Natural killer cell (primary cell): Measurements from ENCODE around the gene CDK1.

DNA sequence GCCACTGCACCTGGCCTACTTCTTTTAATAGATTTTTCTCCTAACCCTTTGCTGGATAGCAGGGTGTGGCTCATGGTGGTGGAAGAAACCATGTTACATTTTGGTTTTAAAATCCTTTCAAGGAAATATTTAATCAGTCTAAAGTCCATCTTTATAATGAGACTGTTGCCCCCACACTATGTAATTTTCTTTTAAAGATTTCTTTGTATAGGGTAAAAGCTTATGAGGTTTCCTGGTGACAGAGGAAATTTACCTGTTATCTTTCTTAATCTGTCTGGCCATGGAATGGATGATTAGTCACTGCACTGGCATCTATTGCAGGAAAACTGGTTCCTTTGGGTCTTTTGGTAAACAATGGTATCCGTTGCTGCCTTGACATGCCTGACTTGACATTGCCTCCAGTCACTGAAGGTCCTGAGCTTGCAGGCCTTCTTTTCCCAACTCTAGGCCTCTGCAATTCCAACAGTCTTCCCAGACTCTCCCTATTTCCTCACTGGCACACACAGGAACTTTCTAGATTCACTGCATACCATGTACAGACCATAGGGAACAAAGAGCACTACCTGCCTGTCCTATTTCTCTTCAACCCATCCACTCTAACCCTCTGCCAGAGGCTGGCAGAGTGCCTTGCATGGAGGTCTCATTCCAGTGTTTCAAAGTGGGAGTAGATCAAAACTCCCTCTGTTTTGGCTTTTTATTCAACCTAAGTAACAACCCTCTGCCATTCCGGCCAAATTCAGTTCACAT is 59.1 kb upstream of the CCDC6 start:
- PRO-cap: no peak

- PRO-cap: no peak
Measured at GRCh38 chr10:60281798-60282476, 107.7 kb downstream of the ANK3 start.

DNA sequence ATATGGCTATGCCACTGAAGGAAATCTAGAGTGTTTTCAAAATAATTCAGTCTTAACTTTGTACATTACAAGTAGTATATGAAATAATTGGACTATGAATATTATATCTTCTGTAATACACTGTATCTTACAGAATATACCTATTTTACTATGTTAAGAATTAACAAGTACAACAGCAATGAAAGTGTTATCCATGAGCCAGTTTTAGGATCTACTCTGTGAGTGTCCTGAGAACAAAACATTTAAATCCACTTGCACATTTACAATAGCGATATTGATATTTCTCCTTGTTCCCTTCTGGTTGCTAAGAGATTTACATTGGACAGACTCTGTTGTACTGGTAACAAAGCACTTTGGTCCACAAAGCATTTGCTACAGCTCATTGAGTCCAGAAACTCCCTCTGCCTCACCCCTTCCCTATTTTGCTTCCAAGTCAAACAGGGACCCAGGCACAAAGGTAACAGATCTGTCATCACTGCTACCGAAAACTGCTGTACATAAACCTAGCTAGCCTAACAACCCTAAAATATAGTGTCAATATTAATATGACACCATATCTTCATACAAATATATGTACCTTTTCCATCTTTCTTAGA is 2.2 kb downstream of the ANK3 start:
- PRO-cap: no peak

- PRO-cap: no peak
Measured at GRCh38 chr10:60778042-60779315, at the start of gene CDK1. TSS of gene CDK1 (plus strand) at chr10:60778478.

- PRO-cap: no peak
Measured at GRCh38 chr10:60875378-60876069, 68.5 kb downstream of the RHOBTB1 start.

- PRO-cap: no peak
Measured at GRCh38 chr10:60877630-60878149, 66.3 kb downstream of the RHOBTB1 start.

DNA sequence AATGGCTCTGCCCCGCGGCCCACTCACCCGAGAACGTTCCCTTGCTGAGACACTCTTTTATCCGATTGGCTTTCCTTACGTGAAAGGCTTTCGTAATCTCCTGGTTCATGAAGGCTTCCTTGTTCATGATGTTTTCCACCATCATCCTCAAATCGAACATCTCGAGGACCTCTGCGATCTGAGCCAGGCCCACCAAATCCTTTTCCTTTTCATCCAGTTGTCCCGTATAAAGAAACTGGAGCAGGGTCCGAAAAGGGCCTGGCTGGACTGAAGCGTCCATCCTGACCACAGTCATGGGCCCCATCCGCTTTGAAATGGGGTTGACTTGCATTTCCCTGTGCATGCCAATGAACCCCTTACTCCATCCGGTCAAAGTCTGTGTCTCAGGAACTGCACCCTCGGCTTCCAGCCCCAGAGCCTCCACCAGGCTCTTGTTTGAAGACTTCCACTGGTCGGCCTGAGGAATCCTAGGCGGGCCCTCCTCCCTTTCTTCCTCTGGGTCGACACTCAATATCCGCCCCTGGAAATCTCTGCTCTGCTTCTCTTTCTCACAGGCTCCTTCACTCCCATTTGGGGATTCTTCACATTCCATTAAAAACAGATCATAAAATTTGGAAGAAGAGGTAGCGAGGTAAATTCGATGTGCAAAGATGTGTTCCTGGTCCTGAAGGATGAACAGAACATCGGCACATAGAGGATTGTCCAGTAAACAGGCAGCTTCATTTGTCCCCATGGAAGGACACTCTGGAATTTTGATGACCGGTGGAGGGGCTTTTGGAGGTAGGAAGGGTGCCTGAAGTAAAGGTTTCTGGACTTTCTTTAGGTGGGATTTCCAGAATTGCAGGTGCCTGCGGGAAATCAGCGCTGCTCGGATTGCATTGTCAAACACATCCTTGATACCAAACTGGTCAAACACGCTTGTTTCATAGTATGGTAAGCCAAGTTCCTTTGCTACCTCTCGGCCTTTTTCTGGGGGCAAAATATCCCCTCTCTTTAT is 55.5 kb downstream of the RHOBTB1 start:
- PRO-cap: no peak

- PRO-cap: no peak
Measured at GRCh38 chr10:60910288-60911021, 33.5 kb downstream of the RHOBTB1 start.

GRCh38 chr10:60989295-60989863 is 45.4 kb upstream of the RHOBTB1 start:
- PRO-cap: no peak

DNA sequence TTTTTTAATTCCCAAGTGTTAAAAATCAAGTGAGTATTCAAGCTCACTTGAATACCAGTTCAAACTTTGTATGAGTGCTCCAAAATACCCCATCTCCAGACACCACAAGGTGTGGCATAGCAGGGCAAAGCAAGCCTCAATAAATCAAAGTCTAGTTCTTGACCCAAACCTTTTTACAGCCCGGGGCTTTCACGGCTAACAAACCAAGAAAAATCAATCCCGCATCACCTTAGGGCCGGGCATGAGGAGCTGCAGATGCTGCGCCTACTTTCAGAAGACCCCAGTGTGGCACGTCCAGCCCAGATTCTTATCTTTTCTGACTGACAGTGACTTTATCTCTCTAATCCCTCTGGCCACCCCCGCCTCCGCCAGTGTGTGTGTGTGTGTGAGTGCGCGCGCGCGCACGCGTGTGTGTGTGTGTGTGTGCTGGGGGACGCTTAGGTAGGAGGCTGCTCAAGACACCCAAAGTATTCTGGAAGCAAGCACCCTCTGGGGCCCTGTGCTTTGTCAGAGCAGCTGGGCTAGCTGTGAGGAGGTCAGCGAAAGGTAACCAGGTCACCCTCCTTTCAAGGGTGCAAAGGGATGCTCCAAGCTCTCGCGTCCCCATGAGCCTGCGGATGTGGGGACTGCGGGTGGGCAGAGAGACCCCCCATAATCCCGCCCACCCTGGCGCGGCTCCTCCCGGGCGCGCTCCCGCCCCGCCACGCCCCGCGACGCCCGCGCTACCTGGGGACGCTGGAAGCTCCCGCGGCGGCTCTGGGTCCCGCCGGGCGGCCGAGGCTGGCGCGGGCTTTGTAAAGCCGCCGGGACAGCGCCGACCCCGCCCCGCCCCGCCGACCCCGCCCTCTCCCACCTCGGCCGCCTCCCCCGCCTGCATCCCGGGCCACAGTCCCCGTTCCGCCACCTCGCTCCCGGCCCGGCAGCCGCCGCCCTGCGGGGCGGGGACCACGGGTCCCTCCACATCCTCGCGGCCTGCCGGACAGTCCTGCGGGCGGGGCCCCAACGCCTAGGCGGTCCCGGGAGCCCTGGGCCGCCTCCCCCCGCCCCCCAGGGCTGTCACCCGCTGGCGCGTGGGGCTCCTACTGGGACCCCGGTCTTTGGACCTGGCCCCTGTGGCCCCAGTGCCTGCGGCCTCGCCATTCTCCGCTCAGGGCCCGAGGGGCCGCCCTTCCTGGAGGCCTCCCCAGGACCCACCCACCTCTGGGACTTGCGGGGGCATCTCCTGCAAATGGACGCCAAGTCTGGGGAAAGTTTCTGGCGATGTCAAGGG is 57.1 kb upstream of the RHOBTB1 start:
- PRO-cap: no peak

DNA sequence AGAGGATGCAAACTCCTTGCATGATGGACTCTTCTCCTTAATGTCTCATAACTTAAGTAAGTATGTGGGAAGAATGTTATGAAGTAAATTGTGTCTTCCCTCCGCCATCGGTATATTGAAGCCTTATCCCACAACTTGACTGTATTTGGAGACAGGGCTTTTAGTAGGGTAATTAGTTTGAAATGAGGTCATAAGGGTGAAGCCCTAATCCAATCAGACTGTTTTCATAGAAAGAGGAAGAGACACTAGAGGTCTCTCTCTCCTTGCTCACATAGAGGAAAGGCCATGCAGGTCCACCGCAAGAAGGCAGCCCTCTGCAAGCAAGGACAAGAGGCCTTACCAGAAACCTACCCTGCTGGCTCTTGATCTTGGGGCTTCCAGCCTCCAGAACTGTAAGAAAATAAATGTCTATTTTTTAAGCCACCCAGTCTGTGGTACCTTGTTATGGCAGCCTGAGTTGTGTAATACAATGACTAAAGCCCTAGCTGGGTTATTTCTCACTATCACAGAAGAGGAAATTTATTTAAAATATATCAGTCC is 12.7 kb upstream of the TMEM26 start:
- PRO-cap: no peak

DNA sequence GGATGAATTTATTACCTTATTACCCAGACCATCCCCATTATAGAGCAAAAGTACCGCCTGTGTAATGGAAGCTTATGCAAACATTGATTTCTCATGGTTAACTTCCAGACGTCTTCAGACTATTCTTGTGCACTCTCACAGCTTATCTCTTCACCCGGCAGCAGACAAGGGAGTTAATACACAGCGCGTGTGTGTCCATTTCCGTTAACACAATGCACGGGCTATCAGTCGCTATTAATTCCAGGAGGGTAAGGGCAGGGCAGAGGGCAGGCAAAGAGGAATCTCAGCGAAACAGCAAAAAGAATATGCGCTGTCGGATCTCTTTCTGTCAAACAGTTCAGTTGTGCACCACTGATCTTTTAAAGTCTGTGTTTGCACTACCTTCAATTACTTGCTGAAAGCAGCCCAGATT is 41.2 kb upstream of the CABCOCO1 start:
- PRO-cap: no peak

GRCh38 chr10:61901902-61902913 is 709 bp downstream of the ARID5B start:
- PRO-cap: bidirectional peak, plus-strand start at chr10:61902803, minus-strand start at chr10:61902636

DNA sequence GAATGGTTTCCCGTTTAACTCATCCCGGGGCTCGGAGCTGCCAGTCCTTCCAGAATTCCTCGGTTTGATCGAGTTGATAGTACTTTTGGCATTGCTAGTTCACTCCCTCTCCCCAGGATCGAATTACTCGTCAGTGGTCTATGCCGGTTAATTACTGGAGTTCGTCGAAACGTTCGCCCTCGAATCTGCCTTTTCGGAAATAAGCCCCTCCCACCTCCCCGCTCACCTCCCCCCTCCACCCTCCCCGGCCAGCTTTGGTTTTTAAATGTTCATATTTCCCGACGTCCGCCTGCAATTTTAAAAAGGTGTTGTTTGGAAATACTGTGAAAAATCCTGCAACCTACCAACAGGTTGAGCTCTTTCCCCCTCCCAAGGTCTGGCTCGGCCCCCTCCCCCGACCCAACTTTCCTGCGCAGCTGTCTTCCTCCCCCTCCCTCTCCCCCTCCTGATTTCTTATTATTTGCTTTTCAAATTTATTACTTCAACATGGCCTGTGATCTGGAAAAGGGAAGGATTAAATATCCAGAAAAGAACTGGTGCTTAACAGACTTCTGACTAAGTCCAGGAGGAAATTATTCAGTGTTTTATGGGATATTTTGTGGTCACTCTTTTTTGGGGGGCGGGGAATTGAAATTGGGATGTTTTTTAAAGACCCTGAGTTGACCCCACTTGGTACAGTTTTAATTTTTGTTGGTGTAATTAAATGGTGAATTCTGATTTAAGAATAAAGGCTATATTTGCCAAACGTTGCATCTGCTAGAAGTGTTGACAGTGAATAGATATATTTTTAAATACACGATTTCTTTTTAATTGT is 2.4 kb downstream of the ARID5B start:
- PRO-cap: unidirectional peak, minus-strand start at position 125 of the sequence

DNA sequence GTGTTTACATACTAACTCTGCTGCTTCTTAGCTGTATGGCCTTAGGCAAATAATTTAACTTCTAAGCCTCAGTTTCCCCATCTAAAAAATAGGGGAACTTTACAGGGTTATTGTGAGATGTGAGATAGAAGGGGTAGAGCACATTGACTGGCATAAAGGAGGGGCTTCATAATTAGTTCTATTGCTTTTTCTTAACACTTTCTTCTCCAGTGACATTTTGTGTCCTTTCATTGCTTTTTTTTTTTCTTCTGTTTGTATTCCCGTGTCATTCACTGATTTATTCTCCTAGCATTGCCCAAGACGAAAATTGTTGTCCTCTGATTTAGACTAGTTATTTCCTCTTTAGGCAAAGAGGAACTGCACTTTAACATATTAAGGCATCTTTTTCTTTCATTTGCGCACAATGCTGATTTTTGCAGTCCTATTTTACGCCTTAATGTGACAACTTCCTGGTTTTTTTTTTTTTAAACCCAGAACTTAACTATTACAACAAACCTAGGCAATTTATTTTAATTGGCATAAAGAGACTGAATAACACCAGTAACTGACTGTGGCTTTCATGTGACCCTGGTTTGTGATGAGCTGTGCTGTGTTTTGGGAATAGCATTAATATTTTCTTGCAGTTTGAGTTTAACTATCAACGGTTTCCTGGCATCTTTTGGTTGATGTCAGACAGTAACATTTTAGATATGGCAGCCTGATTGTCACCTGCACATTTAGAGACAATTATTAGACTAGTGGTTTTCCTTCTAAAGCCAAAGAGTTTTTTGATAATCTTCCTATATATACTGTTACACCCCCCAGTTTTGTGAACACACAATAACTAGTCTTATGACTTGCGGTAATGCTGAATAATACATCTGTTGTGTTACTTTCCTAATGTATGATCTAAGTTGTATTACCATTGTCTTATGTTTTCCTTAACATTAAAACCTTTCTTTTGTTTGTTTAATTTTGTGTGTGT is 39.8 kb downstream of the ARID5B start:
- PRO-cap: no peak

GRCh38 chr10:61994085-61994497 is 92.6 kb downstream of the ARID5B start:
- PRO-cap: no peak

DNA sequence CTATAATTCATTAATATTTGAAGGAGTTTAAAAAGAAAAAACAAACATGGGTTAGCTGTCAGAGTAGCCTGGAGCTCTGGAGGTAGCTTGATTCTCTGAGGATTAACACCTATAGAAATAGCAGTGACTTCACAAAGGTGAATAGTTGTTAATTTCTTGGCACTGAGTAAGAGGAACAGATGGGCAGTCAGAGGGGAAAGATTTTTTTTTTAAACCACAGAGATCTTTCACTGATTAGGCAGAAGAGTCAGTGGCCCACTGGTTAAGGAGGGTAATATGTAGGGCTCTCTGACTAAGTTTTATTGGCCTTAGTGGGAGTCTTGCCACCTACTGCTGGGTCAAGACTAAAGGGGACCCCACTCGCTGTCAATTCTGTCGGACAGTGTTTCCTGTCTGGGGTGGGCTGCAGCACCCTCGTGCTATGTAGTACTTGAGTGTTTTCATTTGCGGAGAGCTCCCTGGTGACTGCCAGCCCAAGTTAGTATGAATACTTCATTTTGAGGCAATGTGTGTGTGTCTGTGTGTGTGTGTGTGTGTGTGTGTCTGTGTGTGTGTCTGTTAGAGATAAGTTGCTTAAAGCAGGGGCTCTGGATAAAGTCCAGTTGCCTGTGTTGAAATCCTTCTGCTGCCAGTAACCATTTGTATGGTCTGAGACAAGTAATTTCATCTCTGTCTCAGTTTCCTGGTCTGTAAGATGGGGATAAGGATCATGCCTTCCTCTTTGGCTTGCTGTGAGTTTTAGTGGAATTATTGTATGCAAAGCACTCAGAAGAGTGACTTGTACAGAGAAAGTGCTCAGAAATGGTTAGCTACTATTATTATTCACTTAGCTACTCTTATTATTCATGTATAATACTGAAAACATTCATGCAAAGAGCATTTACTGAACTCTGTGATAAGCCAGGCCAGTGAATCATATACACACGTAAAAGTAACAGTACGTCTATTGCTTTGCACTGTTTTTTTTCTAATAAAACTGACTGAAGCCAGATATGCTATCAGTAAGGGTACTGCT is 145.3 kb downstream of the ARID5B start:
- PRO-cap: no peak

DNA sequence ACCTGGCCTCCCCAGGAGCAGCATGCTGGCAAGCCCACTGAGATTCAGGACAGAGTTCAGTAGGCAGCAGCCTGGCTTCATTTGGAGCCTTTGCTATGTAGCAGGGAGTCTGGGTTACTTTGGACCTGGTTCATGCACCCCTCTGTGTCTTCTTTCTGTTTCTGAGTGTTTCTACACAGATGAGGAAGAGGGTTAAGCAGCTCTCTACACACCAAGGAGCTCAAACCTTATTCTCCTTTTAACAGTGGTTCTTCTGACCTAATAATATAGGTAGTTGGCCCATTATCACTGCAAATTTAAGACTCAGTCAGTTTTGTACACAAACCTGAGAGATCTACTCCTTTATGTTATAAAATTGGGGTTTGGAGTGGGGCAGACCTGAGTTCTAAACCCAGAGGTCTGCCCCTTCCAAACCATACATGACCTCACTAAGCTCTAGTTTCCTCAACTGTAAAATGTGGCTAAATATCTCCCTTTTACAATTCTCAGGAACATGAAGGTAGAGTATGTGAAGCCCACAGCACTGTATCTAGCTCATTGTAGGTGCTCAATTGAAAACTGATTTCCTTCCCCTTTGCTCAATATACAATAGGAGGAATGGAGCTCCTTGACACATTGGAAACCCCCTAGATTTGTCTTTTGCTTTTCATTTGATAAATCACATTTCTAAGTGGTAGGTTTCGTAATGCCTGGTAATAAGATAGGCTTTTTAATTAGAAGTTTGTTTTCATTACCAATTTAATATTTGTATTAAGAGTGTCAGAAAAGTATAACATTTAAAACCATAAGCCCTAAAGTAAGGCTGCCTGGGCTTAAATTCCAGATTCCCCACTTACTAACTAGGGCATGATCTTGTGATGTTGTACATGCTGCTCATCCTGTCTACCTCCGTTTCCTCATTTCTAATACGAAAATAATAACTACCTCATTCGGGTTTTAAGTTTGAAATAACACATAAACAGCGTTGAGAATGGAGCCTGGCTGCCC is 153.3 kb downstream of the ARID5B start:
- PRO-cap: no peak

GRCh38 chr10:62083231-62083981 is 181.9 kb downstream of the ARID5B start:
- PRO-cap: no peak

DNA sequence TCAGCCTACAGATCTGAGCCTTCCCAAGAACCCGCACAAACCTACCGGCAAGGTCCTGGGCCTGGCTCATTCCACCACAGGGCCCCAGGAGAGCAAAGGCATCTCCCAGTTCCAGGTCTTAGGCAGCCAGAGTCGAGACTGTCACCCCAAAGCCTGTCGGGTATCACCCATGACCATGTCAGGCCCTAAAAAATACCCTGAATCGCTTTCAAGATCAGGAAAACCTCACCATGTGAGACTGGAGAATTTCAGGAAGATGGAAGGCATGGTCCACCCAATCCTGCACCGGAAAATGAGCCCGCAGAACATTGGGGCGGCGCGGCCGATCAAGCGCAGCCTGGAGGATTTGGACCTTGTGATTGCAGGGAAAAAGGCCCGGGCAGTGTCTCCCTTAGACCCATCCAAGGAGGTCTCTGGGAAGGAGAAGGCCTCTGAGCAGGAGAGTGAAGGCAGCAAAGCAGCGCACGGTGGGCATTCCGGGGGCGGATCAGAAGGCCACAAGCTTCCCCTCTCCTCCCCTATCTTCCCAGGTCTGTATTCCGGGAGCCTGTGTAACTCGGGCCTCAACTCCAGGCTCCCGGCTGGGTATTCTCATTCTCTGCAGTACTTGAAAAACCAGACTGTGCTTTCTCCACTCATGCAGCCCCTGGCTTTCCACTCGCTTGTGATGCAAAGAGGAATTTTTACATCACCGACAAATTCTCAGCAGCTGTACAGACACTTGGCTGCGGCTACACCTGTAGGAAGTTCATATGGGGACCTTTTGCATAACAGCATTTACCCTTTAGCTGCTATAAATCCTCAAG is 176.3 kb downstream of the RTKN2 start:
- PRO-cap: no peak